Hematopoietic multipotent progenitor cell (in vitro differentiated cells): ENCODE measurements around a stretch of chr20.

DNA sequence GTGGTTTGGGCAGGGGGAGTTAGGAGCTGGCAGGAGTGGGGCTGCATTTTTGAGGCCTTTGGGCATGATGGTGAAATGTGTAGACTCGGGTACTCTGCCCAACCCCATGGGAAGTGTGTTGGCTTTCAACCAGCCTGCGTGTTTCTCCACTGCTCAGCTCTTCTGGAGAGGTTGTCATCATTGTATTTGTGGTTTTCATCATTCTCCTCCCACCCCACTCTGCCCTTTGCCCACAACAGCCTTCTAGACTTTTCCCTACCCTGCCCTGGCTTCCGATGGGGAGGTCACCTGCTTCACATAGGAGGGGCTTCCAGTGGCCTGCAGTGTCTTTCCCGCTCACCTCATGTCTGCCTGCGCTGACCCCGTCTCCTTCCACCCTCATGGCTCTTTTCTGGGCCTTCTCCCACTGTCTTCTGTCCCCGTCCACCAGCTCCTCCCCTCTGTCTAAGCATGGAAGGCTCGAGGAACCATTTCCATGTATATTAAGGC lies 16.0 kb upstream of the RBM38 start:
- CAGE, long polyA plus RNA: no peak

- CAGE, long polyA plus RNA: no peak
These were observed 5.0 kb downstream of the RBM38 start for GRCh38 chr20:57396142-57396616.

GRCh38 chr20:57405228-57405920 lies 14.2 kb downstream of the RBM38 start:
- CAGE, long polyA plus RNA: no peak

DNA sequence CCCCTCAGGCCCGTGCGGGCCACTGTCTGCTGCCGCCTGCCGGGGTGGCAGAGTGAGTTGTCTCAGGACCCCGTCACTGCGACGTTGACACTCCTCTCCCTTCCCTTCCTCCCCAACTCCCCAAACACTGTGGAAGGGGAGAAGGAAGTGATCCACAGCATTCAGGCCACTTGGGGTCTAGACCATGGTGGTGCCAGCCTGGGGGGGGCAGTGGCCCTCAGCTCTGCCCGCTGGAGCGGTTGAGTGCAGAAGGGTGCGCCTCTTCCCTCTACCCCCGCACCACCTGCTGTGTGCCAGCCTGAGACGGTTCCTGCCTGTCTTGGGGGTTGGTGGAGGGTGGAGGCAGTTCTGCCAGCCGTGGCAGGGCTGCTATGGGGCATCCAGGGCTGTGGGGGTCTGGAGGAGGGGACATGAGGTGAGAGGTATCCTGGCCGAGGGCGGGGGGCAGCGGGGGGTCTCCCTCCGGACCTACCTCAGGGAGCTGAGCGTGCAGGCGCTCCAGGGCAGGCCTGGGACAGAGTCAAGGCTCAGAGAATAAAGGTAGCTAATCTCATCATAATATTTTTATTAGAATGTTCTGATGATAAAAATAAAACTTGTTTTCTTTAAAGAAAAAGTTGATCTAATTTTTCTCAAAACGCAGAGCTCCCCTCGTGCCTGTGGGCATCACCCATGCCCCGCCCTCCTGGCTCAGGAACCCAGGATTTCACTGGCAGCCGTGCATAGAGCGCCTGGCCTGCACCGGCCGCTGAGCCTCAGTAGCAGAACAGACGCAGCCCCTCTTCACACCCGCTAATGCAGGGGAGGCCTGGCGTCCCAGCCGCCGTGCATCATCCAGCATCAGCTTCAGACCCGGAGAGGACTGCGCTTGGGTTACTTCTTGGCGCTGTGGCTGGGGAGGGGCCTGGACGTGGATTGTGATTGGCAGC lies 17.8 kb downstream of the RBM38 start:
- CAGE, long polyA plus RNA: no peak

GRCh38 chr20:57409647-57410021 lies 18.4 kb downstream of the RBM38 start:
- CAGE, long polyA plus RNA: no peak

DNA sequence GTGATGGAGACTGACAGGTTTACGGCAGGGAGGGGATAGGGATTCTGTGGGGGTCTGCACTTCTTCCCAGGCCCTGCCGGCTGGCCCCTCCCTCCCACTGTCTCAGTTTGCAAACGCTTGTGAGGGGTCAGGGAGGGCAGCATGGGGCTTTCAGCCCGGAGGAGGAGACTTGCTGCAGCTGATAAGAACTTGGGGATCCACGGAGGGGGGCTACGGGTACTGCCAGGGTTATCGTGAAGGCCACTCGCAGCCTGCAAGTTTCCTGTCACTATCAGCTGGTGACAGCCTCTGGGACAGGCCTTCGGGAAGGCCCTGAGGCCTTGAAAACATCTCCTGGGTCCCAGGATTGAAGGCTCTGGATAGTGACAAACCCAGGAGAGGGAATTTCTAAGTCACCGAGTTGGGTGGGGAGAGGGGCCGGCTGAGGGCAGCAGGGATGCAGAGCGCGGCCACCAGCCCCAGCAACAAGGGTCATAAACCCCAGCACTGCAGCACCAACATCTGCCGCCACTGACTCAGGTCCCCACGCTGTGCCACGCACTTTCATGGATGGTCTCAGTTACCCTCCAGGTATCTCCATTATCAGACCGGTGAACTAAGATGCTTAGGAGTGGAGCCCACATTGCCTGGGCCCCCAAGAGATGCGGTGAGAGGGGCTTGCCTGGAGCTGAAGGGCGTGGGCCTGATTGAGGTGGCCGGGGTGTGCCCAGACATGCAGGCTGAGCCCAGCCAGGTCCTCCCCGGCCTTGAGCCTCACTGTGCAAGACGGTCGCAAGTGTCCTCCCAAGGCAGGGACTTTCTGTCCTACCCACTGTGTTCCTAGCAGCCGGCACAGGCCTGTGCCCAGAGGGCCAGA lies 19.1 kb downstream of the RBM38 start:
- CAGE, long polyA plus RNA: no peak

DNA sequence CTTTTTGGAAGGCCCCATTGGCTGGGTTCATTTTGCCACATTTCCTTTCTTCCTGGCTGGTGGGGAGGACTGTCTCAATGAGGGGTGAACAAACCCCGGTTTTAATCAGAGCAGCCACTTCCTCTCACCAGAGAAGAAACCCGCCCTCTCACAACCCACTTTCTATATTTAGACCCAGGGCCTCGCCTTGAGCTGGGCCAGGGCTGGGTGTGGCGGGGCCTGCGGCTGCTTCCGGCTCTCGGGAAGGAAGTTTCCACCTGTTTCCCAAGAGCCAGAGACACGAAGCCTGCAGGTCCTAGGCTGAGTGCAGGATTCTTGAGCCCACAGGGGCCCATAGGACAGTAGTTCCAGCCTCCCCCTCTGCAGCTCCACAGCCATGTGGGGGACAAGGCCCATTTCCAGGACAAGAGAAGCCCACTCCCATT lies 41.8 kb downstream of the RBM38 start:
- CAGE, long polyA plus RNA: no peak

DNA sequence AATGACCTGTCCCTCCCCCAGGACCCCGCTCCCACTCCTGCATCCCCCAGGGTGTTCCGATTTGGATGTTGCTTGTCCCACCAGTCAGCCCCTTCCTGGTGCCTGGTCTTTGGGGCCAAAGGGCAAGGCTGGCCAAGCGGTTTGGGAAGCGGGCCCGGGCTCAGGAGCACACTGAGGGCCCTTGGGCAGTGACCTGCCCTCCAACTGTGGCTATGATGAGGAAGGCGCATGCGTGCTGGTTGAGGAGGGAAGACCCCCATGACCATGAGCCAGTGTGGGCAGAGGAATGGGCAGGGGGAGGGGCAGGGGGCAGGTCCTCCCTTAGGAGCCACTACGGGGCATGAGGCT lies 50.4 kb downstream of the RBM38 start:
- CAGE, long polyA plus RNA: no peak

DNA sequence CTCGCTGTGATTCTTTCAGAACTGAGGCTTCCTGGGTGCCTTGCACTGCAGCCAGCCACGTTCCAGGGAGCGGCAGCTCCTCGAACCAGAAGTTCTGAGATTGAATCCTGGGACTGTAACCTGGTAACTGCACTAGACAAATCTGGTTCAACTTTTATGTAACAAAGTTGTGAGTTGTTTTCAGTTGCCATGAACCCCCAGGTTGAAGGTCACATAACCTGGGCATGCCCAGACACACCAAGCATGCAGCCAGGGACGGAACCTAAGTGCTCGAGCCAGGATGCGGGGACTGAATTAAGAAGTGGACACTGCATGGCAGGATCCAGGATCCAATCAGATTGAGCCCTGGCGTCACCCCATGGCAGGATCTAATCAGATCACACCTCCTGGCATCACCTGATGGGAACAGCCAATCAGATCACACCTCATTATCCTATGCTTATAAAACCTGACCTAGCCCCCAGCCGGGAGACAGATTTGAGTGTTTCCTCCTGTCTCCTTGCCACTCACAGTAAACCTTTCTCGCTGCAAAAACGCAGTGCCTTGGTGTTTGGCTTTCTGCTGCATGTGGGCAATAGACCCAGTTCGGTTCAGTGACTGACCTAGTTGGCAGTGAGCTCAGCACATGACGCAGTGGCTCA lies 66.0 kb downstream of the RBM38 start:
- CAGE, long polyA plus RNA: no peak

GRCh38 chr20:57707120-57707607 lies 2.7 kb downstream of the PMEPA1 start:
- CAGE, long polyA plus RNA: no peak

GRCh38 chr20:57748385-57749391 lies 38.9 kb upstream of the PMEPA1 start:
- CAGE, long polyA plus RNA: no peak

DNA sequence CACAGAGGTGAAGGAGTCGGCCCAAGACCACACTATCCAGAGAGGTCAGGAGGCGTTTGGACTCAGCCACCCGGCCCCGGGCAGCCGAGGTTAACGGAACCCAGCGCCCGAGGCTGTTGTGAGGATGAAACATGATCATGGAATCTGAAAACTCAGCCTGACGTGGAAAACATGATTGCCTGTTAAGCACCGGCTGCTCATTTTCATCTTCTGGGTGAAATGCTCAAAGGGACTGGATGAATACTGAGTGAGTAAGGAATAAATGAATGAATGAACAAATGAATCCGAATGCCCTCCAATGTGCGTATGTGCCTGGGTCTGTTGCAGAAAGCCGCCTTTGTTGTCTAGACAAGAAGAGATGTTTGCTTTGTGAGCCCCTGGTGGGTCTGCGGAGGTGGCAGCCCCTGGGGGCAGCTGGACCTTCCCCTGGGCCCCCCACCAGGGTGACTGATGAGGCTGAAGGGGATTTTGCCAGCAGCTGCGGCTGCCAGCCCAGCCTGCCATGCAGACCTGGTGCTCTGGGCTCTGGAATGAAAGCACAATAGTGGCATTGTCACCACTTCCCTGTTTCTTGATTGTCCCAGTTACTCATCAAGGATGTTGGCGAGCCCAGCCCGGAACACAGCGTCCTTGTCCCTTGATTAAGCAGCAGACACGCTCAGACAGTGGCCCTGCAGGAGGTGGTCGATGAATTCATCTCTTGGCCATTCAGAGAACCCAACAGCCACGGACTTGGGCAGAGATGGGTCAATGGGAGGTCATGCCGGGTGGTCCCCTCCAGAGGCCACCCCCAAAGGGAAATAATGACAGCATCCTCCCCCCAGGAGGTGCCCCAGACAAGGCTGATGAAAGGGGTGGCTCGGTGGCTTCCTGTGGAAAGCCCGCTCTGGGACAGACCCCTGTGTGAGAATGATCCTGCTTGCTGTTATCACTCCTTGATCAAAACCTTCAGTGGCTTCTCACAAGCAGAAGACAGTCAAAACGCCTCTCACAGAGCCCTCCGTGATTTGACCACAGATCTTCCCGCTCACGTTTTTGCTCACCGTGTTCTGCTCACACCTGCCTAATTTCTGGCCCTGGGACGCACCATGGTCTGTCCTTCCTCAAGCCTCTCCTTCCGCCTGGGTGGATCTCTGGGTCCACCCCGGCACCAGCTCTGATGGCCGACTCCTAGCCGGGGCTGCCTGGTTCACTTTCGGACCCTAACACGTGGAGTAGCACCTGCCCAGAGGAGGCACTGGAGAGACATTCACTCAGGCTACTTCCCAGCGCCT lies 133.1 kb upstream of the C20orf85 start:
- CAGE, long polyA plus RNA: no peak

DNA sequence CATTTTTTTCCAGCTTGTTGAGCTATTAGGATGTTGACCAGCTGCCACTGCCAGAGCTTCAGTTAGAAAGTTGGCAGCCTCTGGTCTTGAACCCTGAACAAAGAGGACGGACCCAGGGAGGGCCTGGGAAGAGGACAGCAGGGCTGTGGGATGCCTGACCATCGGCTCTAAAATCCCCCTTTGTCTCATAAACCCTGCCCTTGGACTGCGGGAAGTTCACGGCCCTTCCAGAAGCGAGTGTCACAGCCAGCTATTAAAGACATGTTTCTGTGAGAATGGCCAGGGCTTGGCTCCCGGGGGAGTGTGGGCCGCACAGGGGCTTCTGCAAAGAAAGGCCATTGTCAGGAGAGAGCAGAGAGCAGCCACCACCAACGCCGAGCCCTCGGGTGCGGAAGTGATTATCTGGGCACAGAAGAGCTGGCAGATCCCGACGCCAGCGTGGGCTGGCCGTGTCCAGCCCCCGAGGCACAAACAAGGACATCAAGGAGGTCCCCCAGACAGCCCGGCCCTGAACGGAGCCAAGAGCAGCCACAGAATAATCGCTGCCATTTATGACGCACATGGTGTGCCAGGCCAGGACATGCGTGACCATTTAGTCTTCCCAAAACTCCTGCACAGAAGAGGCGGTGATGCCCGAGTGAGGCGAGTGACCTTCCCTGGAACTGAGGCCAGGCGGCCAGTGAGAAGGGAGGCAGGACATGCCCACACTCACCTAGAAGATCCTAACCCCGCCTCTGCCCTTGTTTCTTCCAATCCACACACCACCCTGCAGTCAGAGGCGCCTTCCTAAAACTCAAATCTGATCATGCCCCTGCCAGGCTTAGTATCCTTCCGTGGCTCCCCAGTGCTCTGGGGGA lies 111.0 kb upstream of the C20orf85 start:
- CAGE, long polyA plus RNA: no peak

GRCh38 chr20:58074600-58075124 lies 76.0 kb upstream of the C20orf85 start:
- CAGE, long polyA plus RNA: no peak

- CAGE, long polyA plus RNA: no peak
These were observed 3.1 kb downstream of the ANKRD60 start for GRCh38 chr20:58225423-58225656.

GRCh38 chr20:58236487-58236887 lies 8.0 kb upstream of the ANKRD60 start:
- CAGE, long polyA plus RNA: no peak

DNA sequence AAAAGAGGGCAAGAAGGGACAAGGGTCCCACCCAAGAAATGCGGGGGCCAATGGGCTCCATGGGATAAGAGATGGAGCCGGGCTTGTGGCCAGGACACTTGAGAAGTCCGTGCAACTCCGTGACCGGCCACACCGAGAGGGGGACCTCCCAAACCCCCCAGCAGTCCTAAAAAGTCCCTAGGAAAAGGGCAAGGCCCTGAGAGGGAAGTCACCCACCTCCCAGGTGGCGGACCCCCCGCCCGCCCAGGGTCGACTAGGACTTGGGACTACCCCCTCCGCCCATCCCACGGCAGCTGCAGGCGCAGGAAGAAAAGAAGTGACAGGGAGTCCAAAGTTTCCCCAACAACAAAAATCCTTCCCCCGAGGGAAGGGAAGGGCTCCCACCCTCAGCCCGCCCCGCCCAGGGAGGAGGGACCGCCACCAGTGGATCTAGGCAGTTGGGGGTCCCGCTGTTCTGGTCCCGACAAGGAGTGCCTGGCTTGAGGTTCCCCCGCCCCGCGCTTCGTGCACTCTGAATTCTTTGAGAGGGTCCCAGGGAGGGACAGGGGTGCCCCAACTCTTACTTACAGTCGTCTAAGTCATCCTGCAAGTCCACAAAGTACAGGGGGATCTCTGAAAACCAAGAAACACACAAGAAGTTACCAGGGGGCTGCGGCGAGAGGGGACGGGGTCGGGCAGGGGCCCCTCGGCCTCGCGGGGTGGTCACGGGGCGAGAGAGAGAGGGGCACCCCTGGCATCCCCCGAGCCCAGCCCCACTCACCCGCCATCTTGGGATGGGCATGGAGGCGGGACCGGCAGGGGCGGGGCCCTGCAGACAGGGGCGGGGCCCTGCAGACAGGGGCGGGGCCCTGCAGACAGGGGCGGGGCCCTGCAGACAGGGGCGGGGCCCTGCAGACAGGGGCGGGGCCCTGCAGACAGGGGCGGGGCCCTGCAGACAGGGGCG lies 585 bp upstream of the RAB22A start:
- CAGE, long polyA plus RNA: start-site peak on the minus strand centred at position 778 of the sequence, 14 bp wide, 93 reads

DNA sequence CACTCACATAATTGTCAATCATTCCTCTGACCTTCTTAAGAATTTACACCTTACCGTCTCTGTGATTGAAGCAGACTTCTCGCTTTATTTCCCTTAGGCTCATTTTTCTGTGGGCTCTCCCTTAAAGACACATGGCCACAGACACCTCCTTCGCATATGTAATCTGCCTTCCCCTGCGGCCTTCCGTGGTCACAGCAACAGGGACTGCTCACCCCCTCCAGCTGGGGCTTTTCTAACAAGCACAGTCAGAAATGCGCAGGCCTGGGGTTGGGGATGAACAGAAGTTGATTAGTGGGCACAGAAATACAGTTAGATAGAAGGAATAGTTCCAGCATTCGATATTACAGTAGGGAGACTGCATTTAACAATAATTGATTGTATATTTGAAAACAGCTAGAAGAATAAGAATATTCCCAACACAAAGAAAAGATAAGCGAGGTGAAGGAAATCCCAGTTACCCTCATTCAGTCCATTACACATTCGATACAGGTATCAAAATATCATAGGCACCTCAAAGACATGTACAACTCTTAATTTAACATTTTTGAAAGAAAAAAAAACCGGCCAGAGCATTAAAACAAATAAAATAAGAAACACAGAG lies 22.9 kb upstream of the VAPB start:
- CAGE, long polyA plus RNA: no peak

DNA sequence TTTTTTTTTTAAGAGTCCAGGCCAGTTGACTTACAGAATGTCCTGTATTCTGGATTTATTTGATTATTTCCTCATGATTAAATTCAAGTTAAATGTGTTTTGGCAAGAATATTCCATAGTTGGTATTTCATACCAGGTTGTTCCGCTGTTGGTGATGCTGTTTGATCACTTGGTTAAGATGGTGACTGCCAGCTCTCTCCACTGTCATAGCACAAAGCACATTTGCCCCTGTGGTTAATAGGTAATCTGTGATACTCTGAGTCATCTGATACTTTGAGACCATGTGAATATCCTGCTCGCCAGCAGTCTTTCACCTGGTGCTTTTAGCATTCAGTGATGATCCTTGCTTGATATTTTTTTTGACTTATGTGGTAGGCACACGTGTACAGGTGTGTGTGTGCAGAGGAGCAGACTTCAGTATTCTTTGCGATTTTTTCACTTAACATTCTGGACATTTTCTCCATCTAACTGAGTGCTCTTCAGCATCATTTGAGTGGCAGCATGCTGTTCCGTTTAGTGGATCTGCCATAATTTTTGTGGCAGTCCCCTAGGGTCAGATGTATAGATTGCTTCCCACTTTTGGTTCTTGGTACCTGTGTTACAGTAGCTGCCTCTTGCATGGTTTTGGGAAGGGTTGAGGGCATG lies 48.4 kb downstream of the VAPB start:
- CAGE, long polyA plus RNA: no peak

- CAGE, long polyA plus RNA: no peak
These were observed 31.3 kb upstream of the STX16 start for GRCh38 chr20:58619719-58620226.